Metastatic Pancreatic Carcinoma in the Ovary (tissue), 1 donor: ENCODE results near the genes CCDC22, GAGE2A and IQSEC2.

- PRO-cap = no peak
Measured at GRCh38 chrX:49174523-49175534, 3.1 kb downstream of the PLP2 start.

- PRO-cap = no peak
Measured at GRCh38 chrX:49179471-49180054, 6.6 kb downstream of the PRICKLE3 start.

- PRO-cap = no peak
Measured at GRCh38 chrX:49235207-49235853, at the start of gene CCDC22. Gene CCDC22 (plus strand): TSS chrX:49235470.

- PRO-cap = no peak
Measured at GRCh38 chrX:49236937-49237424, 1.7 kb downstream of the CCDC22 start.

GRCh38 chrX:49268719-49269519 lies 674 bp upstream of the PPP1R3F start:
- PRO-cap = unidirectional peak, minus-strand start at chrX:49268952; bidirectional peak, plus-strand start at chrX:49269394, minus-strand start at chrX:49269113

- PRO-cap = no peak
Measured at GRCh38 chrX:49589121-49589654, at the start of gene GAGE2A. Gene GAGE2A (plus strand): TSS chrX:49589496.

DNA sequence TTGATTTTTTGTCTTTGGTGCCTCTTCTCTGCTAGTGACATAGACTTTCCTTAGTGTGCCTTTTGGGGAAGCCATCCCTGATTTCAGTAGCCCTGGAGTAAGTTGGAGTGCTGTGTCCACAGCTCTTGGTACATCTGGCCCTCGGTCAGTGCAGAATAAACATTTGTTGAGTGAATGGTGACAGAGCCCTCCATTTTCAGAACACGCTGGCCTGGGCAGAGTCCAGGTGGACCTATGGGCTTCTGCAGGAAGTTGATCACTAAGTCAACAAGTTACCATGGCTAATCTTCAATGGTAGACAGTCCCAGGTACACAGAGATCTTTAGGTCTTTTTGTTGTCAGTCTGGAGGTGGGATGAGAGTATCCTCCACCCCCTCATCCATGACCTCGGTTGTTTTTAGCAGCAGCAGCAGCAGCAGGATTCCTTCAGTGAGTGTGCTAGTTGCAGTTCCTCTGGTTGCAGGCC lies 2.0 kb upstream of the USP27X start:
- PRO-cap = no peak

GRCh38 chrX:50594538-50595022 lies 124.0 kb upstream of the DGKK start:
- PRO-cap = no peak

DNA sequence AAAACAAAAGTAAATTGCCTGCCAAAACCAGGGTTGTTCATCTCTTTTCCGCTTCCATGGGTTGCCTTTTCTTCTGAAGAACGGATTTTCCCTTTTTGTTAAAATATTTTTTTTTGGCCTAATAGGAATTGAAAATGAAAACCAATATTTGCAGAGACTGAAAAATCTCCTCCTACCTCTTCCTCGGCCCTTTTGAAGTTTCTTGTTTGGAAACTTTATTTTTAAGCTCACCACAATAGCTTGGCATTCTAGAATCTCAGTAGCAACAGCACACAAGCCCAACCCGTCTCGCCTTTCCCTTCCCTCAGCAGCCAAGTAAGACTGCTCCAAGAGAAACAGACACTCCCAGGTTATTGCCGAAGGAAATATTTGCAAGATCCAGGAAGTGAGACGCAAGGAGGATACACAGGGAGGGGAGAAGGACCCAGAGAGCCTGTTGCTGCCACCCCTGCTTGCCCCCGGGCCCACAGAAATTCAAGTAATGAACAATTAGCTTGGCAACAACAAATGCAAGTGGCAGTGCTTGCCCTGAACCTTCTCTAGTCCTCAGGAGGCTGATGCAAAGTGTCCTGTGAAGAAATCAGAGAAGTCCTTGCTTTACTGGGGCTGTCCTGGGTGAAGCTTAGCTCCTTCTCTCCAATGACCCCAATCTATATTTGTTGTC lies 148.5 kb upstream of the DGKK start:
- PRO-cap = no peak

DNA sequence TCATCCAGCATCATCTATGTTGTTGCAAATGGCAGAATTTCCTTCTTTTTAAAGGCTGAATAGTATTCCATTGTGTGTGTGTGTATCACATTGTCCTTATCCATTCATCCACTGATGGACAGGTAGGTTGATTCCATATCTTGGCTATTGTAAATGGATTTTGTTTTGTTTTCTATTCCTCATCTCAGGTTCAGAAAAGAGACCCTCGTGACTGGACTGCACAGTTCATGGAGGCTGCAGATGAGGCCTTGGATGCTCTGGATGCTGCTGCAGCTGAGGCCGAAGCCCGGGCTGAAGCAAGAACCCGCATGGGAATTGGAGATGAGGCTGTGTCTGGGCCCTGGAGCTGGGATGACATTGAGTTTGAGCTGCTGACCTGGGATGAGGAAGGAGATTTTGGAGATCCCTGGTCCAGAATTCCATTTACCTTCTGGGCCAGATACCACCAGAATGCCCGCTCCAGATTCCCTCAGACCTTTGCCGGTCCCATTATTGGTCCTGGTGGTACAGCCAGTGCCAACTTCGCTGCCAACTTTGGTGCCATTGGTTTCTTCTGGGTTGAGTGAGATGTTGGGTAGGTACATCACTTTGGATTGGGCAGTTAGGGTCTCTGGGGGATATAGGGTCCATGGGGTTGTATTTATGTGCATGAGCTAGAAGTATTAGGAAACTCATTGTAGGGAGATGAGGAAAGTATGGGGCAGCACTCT lies 8.1 kb downstream of the MAGED1 start:
- PRO-cap = no peak

GRCh38 chrX:53080604-53081396 lies 1.4 kb upstream of the TSPYL2 start:
- PRO-cap = unidirectional peak, plus-strand start at chrX:53081145

GRCh38 chrX:53087685-53087936 lies 5.4 kb downstream of the TSPYL2 start:
- PRO-cap = no peak

GRCh38 chrX:53233491-53234042 lies 8.6 kb upstream of the KDM5C start:
- PRO-cap = no peak

- PRO-cap = no peak
Measured at GRCh38 chrX:53309393-53309830, 11.7 kb downstream of the IQSEC2 start.

DNA sequence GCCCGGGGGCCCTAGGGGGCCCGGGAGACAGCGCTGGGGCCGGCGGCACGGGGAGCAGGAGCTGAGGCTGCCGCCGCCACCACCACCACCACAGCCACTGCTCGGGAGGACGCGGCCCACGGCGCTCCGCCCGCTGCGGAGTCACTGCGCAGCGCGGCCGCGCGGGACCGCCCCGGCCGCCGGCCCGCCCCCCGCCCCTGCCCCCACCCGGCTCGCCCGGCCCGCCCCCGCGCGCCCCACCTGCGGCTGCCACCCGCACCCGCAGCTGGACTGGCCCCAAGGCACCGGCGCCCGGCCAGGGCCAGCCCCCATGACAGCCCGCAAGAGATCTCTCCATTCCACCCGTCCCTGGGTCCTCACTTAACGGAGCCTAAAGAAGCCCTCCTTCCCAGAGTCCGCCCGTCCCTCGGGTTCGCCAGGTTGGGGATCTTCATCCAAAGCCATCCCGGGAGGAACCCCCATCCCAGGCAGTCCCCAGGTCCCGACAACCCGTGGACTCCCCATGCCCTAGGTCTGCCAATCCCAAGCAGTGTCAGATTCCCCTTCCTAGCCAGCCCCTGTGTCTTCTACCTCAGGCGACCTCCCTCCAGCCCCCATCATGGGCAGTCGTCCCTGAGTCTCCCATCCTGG lies at the start of gene IQSEC2:
IQSEC2 (minus strand) TSS at position 99 of the 630 bp plus-strand sequence.
- PRO-cap = unidirectional peak, minus-strand start at position 99 of the sequence

DNA sequence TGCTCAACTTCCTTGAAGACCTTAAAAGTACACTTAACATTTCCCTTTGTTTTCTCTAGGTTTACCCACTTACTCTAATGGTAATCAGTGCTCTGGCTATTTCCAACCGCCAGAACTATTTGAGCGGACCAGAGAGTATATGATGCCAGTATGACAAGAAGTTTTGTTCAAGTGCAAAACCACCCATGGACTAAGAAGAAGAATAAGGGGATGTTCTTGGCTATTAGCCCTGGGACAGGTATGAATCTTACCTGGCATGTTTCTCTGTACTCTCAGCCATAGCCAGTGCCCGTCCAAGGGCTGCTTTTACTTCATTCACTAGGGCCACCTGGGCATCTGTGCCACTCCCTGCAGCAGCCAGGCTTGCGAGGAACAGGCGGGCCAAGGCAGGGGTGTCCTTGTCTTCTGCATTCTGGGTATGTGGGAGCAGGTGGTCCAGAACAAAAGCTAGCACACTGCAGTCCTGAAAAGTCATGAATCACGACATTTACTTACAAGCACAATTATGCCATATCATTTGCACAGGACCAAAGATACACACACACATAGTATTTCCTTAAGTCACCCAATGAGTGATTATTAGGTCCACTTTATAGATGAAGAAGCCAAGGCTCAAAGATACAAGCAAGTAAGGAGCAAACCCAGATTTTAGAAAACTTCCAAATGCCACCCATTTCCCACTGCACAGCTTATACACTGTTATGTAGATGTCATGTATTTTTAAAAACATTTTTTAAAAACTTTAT lies 117.0 kb downstream of the HUWE1 start:
- PRO-cap = no peak

DNA sequence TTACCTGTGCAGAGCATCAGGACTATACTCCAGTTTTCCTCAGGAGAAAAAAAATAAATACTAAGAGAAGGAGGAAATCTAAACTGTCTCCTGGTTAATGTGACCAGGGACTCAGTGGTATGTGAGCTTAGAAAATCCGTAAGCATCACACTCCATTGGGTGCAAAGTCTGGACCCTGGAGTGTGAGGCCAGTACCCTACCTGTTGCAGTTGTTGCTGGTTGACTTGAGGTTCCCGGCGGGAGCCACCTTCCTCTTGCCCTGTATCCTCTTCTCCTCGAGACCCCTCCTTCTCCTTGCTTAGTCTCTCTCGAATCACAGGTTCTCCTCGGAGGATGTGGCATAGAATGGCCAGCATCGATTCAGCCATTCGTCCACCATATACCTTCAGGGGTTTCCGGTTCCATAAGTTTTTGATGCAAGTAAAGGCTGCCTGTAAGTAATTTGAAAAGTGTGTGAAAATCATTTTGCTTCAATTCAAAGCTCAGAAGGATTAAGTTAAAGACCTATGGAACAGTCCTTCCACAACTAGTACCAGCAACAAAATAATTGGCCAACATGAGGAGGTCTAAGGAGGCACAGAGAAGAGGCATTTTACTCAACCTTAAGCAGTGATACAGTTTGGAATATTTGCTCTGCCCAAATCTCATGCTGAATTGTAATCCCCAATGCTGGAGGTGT lies 94.2 kb downstream of the HUWE1 start:
- PRO-cap = no peak

DNA sequence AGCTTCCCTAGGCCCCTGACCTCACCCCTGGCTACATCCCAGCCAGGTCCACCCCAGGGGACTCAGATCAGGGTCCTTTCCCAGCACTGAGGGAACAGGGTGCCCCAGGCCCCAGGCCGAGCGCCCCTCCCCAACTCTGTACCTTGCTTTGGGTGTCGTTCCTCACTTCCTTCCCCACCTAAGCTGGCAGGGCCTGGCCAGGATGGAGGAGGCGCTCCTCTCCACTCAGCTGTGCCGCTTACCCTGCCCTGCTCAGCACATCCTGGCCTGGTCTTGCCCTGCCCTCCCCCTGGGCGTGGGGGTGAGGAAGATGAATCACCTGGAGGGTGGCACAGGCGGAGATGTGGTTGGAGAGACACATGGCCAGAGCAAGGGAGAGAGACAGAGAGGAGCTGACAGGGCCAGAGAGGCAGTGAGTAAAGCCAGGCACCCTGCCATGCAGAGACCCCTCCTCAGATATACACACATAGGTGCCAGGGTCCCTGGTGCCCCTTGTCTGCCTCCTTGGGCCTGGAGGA lies 21.6 kb downstream of the FGD1 start:
- PRO-cap = no peak

DNA sequence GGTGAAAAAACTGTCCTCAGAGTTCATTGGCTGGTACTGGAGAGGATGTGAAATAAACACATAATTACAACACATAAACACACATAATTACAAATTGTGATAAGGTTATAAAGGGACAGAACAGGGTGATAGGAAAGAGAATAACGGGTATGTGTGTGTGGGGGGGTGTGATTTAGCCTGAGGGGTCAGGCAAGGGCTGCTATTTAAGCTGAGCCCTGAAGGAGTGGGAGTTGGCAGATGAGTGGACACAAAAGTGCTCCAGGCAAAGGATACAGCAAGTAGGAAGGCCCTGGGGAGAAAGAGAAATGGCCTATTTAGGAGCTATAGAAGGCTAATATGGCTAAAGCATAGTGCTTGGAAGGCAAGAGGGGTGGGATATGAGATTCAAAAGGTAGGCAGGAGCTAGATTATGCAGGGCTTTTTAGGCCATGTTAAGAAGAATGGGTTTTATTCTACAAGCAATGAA lies 3.2 kb upstream of the FGD1 start:
- PRO-cap = no peak

- PRO-cap = no peak
Measured at GRCh38 chrX:54528803-54529227, 1.2 kb upstream of the GNL3L start.